ENCODE measurements around a stretch of chr1.

- PRO-cap: no peak
- RAMPAGE, long total RNA, 4 experiments: no peak in any of the 4 experiments
Measured at GRCh38 chr1:234527902-234528562, 49.1 kb upstream of the TARBP1 start.

GRCh38 chr1:234598660-234599026, 11.3 kb downstream of the IRF2BP2 start:
- PRO-cap: no peak
- RAMPAGE, long total RNA, 4 experiments: no peak in any of the 4 experiments

DNA sequence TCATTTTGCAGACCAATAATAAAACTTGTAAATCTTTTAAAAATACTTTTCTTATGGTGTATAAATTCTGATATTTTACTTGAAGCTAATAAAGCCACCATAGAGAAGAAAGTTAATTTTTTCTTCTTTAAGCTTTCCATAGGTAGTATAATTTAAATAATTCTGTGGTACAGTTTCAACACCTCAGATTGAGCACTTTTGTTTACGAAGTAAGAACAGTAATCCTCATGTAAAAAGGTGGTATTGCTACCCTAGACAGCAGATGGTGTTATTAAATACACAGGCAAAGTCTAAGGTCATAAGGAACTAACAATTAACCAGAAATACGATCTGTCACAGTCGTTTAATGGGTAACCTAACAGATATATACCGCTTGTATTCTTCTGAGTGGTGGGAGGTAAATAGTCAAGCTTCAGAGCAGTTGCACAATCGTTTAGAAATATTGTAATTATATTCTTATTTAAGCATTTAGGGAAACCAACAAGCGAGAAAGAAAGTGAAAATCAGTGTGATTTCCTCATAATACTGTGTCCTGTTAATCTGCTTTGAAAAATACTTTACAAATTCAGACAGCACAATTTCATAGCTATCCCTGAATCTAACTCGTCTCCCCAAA, 9.8 kb upstream of the IRF2BP2 start:
- PRO-cap: no peak
- RAMPAGE, long total RNA, 4 experiments: no peak in any of the 4 experiments

- PRO-cap: no peak
- RAMPAGE, long total RNA, 4 experiments: no peak in any of the 4 experiments
Measured at GRCh38 chr1:234702621-234702885, 92.6 kb upstream of the IRF2BP2 start.

- PRO-cap: no peak
- RAMPAGE, long total RNA, 4 experiments: no peak in any of the 4 experiments
Measured at GRCh38 chr1:234716322-234717529, 106.7 kb upstream of the IRF2BP2 start.

GRCh38 chr1:234753597-234754010, 143.6 kb upstream of the IRF2BP2 start:
- PRO-cap: no peak
- RAMPAGE, long total RNA, 4 experiments: no peak in any of the 4 experiments

DNA sequence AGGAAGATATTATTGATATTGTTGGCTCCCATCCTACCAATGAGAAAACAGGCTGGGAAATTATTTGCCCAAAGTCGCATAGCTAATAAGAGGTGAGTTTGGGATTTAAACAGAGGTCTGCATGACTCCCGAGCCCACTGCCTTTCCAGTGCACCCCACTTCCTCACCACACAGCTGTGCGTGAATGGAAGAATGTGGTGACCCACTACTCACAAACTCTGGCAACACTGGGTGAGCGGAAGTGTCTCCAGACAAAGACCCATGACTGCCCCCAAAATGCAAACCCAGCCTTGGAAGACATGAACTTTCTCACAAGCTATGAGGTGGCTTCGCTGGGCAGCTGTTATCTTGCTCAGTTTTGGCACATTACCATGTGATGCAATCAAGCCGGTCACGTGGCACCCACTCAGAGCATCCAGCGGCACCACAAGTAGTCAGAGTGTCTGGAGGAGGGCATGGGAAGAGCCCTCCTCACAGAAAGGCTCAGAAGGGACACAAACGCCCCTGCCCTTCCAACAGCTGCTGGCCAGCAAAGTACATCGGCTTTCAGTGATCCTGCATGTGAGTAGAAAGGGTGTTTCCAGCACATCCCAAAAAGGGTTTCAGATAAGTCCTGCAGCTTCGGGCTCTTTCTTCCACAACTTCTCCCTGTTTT, 145.4 kb upstream of the IRF2BP2 start:
- PRO-cap: no peak
- RAMPAGE, long total RNA, 4 experiments: no peak in any of the 4 experiments

- PRO-cap: no peak
- RAMPAGE, long total RNA, 4 experiments: no peak in any of the 4 experiments
Measured at GRCh38 chr1:234768176-234768634, 158.2 kb upstream of the IRF2BP2 start.

GRCh38 chr1:234841666-234842426, 231.9 kb upstream of the IRF2BP2 start:
- PRO-cap: no peak
- RAMPAGE, long total RNA, 4 experiments: no peak in any of the 4 experiments

DNA sequence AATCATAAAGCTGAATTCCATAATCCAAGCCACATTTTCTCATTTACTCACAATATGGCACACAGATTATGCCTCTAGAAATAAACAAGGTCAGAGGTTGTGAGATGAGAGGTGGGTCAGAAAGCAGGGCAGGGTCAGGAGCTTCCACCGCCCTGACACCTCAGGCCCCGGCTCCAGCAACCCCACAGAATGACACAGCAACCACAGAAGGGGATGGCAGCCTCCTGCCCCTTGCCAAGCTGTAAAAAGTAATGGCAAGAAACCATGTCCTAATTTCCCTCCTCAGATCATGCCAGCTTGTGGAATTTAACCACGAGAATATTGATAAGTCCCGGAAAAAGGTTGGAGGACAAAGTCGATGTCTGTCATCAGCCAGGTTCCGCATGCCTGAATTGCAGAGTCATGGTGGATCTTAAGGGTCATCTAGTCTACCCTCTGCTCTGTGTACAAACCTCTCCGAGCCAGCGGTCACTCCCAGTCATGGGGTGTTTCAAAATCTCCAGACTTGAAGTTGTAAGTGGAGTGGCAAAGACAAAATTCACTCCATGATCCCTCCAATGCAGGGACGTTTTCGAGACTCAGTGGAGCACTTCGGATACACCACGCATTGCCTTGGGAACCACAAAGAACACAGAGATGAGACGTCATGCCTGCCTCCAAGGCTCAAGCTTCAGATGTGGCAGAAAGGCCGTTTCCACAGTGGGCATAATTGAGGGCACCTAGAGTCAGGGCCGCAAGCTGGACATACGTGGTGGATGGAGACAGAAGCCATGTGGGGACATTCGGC, 254.1 kb downstream of the TOMM20 start:
- PRO-cap: no peak
- RAMPAGE, long total RNA, 4 experiments: no peak in any of the 4 experiments

- PRO-cap: no peak
- RAMPAGE, long total RNA, 4 experiments: no peak in any of the 4 experiments
Measured at GRCh38 chr1:234886342-234887590, 241.9 kb downstream of the TOMM20 start.

DNA sequence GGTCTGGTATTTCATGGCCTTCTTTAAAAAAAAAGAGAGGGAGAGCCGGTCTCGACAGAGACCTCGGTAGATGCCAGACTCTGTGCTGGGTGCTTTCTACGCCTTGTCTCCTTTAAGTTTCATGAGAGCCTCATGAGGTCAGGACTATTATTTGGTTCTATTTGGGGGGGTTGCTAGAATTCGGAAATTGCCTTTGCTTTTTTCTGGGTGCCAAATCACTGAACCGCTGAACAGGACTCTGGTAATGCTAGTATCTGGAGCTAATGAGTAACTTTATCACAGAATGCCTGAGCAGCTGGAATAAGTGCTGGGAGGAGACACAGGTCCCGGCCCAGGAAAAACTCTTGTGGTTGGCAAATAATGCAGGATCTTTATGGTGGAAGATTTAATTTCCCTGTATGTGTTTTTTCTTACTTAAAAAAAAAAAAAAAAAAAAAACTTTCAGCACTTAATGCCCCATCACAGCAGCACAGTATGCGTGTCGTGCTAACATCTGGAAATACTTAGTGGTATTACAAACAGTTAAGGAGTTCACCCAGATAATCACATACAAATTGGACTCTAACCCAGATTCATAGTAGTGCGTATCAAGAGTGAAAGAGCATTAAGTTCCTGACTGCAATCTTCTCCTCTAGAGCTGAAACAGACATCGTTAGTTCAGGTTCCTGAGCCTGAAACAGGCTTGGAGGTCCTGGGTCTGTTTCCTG, 220.7 kb downstream of the TOMM20 start:
- PRO-cap: no peak
- RAMPAGE, long total RNA, 4 experiments: no peak in any of the 4 experiments

GRCh38 chr1:234915745-234916559, 212.7 kb downstream of the TOMM20 start:
- PRO-cap: no peak
- RAMPAGE, long total RNA, 4 experiments: no peak in any of the 4 experiments

DNA sequence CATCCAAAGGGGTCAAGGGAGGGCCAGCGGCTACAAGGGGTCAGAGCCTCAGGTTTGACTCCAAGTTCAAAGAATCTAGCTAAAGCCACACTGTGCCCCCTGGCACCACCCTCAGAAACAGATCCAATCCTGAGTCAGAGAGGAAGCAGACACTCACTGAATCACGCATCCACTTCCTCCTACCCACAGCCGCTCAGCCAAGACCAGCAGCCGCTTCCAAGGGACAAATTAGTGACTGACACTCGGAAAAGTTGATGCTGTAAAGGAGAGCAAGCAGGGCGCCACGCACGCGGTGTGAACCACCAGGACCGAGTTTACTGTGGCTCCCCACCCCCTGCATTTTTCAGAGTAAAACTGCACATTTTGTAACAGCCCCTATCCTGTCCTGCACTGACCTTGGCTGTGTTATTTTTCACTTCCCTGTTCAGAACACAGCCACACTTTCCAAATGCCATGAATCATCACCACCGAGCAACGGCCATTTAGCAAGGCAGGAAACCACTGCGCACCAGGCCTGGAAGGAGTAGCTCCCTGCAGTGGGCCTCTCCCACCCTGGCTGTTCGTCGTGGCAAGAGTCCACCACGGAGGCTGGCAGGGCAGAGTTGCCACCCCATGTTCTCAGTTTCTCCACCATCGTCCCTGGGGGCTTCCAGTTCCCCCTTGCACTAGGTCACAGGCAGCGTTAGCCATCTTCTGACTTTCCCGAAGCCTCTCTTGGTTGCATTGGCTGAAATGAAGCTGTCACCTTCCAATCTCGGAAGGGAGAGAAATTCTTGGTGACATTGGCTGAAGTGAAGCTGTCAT, 147.7 kb downstream of the TOMM20 start:
- PRO-cap: no peak
- RAMPAGE, long total RNA, 4 experiments: start-site peak on the plus strand in 1 of 4 experiments, centred at position 531 of the sequence, 5 reads per replicate; start-site peak on the minus strand in 2 of 4 experiments, centred at positions 65 to 69 of the sequence, 7 to 29 reads per replicate

DNA sequence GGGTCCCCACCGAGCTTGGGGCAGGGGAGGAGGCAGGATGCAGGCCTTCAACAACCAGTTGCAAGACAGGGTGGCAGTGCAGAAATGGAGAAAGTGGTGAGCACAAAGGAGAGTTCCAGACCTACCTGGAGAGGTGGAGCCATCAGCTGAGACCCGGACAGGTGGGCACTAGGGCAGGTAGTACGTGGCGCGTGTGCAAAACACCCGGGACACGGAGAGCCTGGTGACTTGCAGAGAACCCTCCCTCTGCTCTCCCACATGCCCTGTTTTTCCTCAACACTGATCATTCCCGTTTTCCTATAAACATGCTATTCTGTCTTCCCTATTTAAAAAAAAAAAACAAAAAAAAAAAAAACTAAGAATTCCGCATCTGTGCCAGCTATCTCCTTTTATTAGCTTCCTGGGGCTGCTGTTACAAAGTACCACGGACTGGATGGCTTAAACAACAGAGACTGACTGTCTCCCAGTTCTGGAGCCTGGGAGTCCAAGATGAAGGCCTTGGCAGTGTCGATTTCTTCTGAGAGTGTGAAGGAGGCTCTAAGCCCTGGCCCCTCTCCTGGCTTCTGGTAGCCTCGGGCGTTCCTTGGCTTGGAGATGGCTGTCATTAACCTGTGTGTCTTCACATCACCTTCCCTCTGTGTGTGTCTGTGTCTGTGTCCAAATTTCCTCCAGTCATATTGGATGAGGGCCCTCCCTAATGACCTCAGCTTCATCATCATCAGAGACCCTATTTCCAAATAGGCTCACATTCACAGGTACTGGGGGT, 138.6 kb downstream of the TOMM20 start:
- PRO-cap: no peak
- RAMPAGE, long total RNA, 4 experiments: no peak in any of the 4 experiments

DNA sequence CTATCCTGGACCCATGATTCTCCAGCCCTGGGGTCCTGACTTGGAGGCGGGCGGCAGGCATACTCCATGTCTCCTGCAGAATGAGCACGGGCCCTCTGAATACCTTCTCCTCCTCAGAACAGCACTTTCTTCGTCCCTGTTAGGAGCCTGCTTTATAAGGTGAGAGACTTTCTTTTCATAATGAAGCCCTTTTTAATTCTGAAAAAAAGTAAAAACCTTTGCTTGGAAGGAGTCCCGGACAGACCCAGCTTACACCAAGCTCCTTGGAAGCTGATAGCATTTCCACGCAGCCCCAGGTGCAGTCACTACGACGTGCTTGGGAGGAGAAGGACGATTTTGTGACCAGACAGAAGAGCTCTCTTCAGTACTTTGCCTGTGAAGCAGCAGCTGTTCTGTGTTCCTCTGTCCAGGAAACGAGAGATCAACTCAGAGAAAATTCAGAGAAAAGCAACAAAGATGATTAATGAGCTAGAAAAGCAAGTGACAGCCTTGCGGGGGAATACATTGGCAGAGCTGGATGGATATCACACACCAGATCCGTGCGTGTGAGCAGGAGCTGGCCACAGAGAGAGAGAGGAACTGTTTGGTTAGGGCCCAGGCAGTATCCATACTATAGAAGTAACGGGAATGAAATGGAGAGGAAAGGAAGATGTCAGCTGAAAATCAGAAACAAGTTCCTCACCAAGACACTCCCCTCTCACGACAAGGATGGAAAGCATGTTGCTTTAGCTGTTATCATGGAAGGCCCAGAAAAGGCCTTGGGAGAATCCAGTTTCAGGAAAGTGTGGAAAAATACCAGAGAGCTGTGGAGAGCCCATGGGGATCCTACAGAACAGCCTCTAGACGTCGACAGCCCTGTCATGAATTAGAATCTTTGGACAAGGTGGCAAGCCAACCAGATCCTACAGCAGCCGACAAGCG, 106.3 kb downstream of the TOMM20 start:
- PRO-cap: no peak
- RAMPAGE, long total RNA, 4 experiments: no peak in any of the 4 experiments

DNA sequence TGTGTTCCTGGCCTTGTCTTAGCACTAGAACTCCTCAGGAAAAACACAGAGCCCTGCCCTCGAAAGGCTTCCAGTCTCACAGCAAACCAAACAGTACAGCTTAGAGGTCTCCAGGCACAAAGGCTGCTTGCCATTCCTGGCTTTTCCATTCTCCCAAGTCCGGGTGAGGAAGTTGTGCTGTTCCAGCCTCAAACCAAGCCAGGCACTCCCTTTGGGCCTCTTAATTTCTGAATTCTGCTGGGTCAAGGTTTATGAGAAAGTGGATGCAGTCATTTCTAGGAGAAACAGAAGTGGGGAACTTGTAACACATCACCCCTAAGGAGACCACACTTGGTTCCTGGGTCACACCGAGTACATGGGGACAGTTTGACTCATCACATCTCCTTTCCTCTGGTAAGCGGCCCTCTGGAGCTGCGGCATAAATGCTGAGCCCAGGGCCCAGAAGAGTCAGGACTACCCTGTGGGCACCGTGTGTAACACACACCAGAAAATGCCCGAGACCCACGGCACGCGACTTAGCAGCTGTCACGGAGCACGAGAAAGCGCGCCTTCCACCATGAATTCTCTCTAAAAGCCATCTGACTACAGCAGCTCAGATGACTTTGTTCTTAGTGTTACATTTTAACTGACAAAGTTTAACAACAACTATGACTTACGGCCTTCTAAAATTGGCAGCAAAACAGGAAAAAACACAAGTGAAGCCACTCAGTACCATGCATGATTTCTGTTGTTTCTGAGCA, 51.1 kb downstream of the TOMM20 start:
- PRO-cap: no peak
- RAMPAGE, long total RNA, 4 experiments: start-site peak on the plus strand in 1 of 4 experiments, centred at position 410 of the sequence, 35 reads per replicate

GRCh38 chr1:235220309-235220621, 59.2 kb upstream of the RBM34 start:
- PRO-cap: no peak
- RAMPAGE, long total RNA, 4 experiments: no peak in any of the 4 experiments

DNA sequence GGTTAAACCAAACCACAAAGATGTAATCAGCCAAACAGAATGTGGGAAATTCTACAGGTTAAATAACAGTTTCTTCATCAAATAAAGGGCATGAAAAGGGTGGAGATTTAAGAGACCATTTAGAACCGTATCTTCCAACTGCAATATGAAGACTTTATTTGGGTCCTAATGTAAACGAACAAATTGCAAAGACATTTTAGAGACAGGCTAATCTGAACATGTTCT, 30.3 kb downstream of the ARID4B start:
- PRO-cap: no peak
- RAMPAGE, long total RNA, 4 experiments: no peak in any of the 4 experiments

DNA sequence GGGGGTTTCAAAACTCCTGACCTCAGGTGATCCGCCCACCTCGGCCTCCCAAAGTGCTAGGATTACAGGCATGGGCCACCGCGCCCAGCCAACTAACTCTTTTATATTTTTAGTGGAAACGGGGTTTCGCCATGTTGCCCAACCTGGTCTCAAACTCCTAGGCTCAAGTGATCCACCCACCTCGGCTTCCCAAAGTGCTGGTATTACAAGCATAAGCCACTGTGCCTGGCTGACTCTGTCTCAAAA, 26.2 kb downstream of the ARID4B start:
- PRO-cap: no peak
- RAMPAGE, long total RNA, 4 experiments: no peak in any of the 4 experiments